Occipital lobe (tissue), 2 donors: ENCODE data around the gene ELFN2.

- RAMPAGE, long total RNA: no peak
These were observed 45.6 kb upstream of the MYH9 start for GRCh38 chr22:36433154-36434064.

DNA sequence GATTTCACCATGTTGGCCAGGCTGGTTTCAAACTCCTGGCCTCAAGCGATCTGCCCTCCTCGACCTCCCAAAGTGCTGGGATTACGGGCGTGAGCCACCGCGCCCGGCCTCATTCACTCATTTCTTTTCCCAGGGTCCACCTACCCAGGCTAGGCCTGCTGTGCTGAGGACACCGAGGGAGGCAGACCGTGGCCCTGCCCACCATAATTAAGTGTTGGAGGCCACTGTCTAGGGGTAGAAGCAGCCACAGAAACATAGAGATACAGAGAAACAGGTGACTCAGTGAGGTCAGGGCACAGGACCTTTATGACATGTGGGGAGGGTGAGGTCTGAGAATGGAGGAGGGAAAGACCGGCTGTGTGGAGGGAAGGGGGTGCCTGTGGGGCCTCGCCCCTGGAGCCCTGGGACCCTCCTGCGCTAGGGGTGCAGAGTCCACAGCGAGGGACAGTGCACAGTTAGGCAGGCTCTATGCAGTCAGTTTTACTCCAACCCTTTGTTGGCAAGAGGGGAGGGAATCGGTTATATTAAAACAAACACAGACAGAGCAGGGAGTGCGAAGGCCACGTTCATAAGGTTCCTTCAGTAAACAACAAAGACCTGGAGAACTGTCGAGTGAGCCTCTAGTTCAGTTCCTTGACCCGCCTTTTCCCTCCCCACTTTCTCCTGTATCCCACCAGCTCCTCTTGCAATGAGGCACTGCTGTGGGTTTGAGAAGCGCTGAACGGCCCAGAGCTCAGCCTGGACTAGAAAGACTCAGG is 46.8 kb downstream of the TXN2 start:
- RAMPAGE, long total RNA: no peak

GRCh38 chr22:36874096-36874468 is 13.3 kb downstream of the NCF4 start:
- RAMPAGE, long total RNA: no peak

DNA sequence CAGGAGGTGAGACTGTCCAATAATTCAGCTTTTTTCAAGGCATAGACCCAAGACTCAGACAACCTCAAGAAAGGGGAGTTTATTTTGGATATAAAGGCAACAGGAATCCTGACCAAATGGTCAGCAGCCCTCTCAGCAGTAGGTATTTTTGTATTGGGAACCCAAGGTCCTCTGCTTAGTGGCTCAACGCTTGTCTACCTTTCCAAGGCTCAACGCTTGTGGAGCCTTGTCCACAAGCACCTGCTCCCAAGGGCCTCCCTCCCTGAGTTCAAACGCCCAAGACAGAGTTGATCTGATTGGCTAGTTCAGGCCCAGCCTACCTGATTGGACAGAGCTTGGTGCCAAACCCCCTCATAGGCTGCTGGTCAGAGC is 16.7 kb upstream of the TMPRSS6 start:
- RAMPAGE, long total RNA: no peak

DNA sequence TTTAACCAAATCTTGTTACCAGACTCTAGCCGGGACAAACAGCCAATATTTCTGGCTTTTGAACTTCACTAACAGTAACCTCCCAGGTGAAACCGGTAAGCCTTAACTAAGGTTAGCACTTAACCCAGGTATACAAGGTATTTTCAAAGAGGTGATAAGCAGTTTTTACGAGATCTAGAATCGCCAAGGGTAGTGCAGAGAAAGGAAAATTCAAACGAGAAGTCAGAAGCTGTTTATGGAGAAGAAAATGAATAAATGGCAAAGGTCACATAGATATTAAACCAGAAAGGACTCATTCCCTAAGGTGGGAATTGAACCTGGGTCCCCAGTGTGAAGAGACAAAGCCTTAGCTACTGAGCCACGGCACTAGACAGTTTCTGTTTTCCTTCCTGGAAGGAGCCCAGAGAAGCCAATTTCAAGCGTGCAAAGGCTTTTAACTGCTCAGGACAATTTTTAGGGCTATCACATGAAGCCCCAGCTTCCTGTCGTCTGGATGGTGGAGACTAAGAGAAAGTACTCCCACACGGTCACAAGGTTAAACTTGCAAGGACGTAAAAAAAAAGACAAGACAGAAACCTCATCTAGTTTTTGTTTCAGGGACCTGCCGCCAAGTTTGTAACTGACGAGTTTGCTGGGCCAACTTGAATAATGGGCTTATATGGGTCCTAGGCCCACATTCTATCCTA is 5.7 kb upstream of the C1QTNF6 start:
- RAMPAGE, long total RNA: no peak

DNA sequence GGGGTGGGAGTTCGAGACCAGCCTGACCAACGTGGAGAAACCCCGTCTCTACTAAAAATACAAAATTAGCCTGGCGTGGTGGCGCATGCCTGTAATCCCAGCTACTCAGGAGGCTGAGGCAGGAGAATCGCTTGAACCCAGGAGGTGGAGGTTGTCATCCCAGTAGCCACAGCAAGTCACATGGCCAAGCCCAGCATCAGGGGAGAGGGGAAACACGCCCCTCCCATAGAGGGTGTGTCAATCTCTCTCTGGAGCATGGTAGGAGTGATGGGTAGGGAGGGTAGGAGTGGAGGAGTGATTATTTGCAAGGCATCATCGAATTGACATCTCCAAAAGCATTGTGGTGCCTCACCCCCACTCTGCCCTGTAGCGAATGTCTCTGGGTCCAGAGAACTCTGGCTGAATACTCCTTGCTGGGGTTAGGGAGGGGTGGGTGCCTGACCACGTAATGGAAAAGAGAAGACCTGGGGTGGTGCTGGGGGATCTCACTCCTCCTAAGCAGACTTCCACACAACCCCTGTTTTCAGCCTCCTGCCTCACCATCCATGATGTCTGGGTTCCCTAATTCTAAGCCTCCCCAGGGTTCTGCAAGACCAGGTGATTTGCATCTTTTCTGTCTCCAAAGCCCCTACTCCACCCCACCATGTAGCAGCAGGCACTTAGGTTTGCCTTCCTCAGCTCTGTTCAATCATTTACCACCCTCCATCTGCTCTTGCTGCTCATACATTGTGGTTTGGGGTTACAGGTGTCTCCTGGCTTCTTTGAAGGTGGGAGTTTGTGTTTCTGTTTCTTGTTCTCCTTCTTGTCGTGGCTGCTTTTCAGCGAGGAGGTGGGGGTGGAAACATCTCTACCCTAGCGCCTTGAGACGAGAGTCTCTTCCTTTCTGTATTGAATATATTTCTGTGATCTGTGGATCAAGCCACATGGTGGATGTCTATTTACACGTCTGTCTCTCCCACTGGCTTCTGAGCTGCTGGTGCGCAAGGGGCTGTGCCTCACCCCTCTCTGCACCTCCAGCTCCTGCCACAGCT is 6.4 kb upstream of the SSTR3 start:
- RAMPAGE, long total RNA: no peak

GRCh38 chr22:37229930-37230450 is 14.1 kb downstream of the RAC2 start:
- RAMPAGE, long total RNA: no peak

GRCh38 chr22:37321189-37321737 is 39.0 kb downstream of the CYTH4 start:
- RAMPAGE, long total RNA: no peak

- RAMPAGE, long total RNA: no peak
These were observed at the start of gene ELFN2 for GRCh38 chr22:37427181-37427772. ELFN2 (minus strand) TSS chr22:37427479.

DNA sequence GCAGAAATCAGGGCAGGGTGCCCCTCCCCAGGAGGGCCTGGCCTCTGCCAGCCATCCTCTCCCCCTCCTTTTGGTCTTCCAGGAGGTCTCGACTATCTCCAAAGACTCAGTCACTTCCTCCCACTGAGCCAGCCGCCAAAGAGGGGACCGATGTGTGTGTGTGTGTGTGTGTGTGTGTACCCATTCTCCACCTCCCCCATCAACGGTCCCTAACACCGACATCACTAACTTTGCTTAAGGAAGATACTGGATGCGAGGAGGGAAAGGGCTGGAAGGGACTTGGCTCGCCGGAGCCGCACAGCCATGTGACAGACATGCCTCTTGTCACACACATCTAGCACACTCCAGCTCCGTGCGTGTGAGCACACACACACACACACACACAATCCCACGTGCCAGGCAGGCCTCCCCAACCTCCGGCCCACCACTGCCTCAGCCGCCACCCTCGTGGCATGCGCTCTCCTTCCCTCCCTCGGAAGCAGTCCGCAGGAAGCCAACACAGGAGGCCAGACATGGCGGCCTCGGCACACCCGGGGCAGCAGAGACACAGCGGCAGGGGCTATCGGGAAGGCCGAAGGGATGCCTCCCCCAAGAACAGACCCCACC is 1.3 kb downstream of the MFNG start:
- RAMPAGE, long total RNA: no peak

DNA sequence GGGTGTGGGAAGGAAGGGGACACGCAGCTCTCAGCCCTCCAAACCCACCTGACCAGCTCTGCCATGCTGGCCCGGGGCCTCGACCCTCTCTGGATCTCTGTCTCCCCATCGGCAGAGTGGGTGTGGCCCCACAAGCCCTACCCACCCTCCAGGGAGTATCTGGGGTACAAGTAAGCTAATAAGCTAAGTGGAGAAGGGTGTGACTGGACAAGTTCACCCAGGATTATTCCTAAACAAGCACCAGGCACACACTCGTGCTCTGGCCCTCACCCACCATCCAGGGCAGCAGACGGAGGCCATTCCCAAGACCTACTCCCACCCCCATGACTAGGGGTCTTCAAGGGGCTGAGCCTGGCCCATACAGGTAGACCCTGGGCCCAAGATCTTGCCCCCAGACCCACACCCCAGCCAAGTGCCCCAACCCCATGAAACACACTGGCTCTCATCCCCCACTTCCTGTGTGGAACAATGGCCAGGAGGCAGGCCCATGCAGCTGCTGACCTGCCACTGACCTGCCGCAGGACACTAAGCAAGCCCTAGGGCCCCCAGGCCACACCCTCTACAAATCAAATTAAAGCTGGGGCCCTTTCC is 10.4 kb downstream of the CARD10 start:
- RAMPAGE, long total RNA: no peak

DNA sequence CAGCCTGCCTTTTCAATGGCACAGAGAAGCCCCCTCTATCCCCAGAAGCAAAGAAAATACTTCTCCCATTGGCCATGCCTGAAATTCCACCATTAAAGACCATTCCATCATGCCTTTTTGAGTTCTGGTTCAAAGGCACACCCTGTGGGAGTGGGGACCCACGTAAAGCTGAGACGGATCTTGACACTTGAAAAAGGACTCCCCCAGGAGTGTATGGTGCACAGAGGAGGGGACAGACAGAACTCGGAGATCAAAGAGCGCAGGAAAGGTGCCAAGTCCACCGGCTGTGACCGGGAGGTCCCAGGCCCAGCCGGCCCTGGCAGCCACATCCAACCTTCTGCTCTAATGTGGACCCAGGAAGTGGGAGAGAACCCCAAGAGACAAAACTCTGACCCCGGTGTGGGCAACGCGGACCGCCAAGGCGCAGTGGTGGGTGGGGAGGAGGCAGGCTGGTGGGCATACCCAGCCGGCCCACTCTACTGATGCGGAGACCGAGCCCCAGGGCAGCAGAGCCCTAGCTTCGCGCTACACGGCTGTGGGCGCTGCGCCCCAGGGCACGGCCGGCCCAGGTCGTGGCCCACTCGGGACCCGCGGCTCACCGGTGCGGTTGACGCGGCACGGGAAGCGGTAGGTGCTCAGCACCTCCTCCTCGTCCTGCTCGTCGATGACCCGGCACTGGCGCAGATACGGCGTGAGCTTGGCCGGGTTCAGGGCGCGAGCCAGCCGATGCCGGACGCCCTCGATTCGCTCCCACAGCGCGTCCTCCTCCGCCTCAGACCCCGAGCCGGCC is 653 bp downstream of the CARD10 start:
- RAMPAGE, long total RNA: no peak

DNA sequence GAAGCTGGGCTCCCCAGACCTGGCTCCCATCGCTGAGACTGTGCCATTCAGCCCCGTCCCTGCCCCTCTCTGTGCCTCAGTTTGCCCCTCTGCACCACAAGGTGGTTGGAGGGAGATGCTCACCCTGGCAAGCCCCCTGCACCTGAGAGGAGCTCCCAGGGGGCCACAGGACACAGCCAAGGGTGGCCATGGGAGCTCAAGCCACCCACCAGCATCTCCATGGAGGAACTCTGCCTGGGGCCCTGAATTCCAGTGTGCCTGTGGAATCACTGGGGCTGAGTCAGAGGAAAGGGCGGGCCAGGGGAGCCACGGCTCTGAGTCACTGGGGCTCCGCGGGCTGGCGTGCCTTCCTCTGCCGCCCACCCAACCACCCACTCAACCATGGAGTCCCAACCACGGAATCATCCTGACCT is 6.1 kb upstream of the CARD10 start:
- RAMPAGE, long total RNA: no peak

DNA sequence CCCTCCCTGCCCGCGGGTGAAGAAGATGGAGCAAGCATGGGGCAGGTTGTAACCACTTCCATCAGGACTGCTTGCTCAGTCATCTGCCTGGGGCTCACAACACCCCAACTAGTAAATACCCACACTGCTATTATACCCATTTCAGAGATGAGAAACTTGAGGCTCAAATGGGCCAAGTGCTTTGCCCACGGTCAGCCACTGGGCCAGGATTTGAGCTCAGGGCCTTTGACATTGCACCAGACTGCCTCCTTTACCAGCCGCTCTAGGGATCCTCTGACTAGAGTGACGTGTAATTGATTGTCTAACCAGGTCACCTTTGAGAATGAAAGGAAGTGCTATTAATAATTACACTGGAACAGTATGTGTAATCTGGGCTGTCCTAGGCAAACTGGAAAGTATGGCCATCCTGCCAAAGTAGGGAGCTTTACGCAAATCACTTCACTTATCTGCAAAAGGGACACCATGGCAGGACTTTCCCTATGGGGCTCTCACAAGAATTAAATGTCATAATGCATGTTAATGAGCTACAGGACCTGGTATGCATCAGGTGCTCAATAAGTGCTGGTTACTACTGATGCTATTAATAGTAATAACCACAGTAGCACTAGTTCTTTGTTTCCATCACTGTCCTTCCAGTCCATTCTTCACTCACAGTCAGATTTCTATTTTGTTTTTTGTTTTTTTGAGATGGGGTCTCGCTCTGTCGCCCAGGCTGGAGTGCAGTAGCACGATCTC is 2.7 kb upstream of the CDC42EP1 start:
- RAMPAGE, long total RNA: no peak

DNA sequence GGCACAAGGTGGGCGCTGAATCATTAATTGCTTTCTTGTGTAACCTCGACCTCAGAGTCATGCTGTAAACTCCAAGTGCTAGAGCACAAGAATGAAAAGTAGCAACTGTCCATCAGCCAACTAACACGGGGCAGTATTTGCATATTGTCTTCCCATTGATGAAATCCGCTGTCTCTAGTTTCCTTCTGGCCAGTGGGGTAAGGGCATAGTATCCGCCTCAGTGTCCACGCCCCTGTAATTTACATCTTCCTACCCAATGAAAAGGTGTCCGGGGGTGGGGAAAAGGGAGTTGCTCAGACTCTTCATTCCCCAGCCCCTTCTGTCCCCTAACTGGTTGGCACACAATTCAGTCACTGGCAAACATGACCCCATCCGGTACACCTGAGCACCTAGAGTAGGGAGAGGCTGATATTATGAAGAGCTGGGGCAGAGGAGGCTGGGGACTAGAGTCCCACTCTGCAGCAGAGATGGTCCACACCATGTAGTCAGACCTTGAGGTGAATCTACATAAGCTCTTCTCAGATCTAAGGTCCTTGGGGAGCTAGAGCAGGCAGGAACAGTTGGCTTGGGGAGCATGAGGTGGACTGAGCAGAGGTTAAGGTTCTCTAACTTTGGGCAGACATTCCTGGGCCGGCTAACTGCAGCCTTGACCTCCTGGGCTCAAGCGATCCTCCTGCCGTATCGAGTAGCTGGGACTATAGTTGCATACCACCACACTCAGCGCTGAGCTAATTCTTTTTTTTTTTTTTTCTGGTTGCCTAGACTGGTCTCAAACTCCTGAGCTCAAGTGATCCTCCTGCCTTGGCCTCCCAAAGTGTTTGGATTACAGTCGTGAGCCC is 6.8 kb upstream of the GGA1 start:
- RAMPAGE, long total RNA: no peak

GRCh38 chr22:37633099-37633557 is 6.3 kb upstream of the SH3BP1 start:
- RAMPAGE, long total RNA: no peak

DNA sequence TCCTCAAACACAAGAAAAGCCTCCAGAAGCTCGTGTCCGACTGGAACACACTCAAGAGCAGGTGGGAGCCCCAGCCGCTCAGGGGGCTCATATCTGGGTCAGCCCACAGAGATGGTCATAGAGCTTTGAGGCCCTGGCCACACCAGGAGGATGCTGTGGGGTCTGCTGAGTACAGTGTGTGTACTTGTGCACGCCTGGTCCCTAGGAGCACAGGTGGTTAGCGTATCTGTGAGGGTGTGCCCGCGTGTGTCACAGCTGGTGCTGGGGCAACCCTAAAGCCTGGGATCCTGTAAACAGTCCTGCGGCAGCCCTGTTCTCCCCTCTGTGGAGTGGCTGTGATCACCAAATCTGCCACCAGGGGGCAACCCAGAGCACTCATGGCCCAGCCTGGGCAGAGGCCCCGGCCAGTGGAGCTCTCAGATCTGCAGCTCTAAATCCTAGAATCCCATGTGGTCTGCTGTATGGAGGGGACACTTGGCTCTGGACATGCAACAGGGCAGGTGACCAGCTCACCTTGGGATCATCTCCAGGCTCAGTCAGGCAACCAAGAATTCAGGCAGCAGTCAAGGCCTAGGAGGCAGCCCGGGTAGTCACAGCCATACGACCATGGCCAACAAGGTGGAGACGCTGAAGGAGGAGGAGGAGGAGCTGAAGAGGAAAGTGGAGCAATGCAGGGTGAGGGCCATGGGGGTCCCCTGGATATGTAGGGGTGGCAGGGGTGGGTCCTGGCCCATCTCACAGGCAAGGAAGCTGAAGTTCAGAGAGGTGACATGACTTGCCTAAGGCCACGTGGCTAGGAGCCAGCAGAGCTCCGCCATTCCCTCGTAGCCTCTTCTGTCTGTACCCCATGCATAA is 3.9 kb downstream of the SH3BP1 start:
- RAMPAGE, long total RNA: no peak

DNA sequence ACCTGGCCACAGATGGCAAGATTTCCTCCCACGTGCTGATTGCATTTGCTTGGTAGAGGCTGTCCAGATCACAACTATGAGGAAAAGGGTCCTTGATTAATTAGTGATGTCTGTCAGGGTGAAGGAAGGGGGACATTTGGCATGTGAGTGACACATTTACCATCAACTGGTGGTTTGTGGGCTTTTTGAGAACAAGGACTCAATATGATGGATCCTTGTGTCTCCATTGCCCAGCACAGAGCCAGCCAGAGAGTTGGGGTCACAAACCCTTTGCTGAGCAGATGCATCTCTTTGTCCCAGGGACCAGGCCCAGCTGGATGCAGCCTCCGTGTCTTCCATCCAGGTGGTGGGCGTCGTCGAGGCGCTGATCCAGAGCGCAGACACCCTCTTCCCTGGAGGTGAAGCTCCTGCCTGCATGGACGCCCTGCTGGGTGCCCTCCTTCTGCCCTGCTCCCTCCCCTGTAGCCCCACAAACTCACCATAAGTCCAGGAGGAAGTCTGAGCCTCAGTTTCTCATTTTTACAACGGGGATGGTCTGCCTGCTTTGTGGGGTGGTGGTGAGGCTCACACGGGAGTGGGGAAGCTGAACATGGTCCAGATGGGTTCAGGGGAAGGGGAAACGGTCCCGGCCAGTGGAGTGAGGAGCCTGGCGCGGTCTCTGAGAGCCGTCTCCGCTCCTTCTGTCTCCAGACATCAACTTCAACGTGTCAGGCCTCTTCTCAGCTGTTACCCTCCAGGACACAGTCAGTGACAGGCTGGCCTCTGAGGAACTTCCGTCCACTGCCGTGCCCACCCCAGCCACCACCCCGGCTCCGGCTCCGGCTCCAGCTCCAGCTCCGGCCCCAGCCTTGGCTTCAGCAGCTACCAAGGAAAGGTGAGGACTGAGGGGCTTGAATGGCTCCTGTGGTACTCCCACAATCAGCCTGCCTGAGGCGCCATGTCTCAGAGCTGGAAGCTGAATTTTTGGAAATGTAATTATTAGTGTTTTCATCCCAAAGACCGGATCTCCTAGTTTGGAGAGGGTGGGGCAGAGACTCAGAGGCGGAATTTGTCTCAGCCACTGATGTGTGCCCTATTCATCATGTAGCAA is 8.3 kb upstream of the PDXP start:
- RAMPAGE, long total RNA: no peak

GRCh38 chr22:37654642-37654879 is 4.0 kb upstream of the PDXP start:
- RAMPAGE, long total RNA: no peak

- RAMPAGE, long total RNA: no peak
These were observed 446 bp downstream of the PDXP start for GRCh38 chr22:37658804-37659534.